OCI-LY7 (cell line): Measurements from ENCODE around the gene TSPO.

DNA sequence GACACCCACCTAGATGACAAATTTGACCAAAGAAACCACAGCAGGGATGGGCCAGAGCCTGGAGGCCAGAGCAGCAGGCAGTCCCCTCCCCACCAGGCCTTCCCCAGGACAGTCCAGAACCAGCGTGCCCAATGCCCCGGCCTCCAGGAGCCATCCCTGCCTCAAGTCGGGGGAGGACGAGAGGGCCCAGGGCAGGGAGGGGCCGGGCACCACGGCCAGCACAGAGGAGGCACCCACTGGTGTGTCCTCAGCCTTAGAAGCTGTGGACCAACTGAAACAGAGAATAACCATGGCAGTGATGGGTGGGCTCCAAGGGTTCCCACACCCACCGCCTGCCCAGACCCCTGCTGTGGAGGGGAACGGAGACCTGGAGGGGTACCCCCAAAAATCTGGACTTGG, 28.3 kb upstream of the TCF20 start:
- PRO-cap = no peak
- RAMPAGE, long total RNA = no peak

GRCh38 chr22:42340538-42341790, 70.5 kb upstream of the TCF20 start:
- PRO-cap = no peak
- RAMPAGE, long total RNA = no peak

GRCh38 chr22:42369372-42369748, 62.8 kb downstream of the NFAM1 start:
- PRO-cap = unidirectional peak, plus-strand start at chr22:42369491
- RAMPAGE, long total RNA = no peak

DNA sequence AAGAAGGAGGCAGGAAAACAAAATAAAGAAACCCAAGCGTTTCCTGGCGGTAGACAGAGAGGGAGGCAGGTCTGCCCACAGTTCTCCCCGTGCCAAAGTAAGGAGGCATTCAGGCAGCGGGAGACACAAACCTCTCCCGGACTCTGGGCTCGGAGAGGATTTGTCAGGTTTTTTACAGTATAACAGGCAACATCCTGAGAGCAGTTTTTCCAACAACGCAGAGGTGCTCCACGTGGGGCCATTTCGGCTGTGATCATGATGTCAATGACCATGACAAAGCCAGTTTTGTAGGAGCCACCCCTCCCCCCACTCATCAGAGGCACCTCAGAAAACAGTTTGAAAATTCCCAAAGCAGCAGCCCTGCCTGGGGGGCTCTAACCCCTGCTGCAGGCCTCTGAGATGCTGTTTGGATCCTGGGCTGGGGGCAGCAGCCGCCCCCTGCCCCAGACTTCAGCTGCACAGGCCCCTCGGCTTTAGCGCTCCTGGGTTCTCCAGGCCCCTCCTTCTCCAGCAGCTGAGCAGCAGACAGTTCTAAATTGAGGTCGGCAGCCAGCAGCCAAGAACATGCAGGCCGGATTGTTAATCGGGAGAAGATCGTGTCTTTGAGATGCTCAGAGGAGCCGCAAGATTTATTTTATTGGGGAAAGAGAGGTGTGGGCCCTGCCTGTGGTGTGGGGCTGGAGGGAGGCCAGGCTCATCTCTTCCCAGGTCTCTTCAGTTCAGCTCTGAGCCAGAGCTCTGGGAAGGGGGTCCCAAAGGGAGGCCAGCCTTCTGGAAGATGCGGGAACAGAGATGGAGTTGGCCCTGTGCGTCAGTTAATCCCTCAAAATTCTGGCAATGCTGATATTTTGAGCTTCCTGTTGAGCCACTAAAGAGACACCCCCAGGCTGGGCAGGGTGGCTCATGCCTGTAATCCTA, 19.3 kb downstream of the NFAM1 start:
- PRO-cap = no peak
- RAMPAGE, long total RNA = no peak

DNA sequence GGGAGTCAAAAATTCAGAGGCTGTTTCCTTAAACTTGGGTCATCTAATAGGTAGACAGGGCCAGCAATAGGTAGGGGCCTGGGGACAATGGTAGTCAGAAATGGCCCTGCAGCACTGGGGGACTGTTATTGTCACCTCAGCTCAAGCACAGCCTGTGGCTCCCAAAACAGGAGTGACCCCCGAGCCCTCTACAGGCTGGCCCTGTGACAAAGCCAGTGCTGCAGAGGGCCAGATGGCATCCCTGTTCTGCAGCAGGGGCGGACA, 11.4 kb downstream of the NFAM1 start:
- PRO-cap = no peak
- RAMPAGE, long total RNA = no peak

DNA sequence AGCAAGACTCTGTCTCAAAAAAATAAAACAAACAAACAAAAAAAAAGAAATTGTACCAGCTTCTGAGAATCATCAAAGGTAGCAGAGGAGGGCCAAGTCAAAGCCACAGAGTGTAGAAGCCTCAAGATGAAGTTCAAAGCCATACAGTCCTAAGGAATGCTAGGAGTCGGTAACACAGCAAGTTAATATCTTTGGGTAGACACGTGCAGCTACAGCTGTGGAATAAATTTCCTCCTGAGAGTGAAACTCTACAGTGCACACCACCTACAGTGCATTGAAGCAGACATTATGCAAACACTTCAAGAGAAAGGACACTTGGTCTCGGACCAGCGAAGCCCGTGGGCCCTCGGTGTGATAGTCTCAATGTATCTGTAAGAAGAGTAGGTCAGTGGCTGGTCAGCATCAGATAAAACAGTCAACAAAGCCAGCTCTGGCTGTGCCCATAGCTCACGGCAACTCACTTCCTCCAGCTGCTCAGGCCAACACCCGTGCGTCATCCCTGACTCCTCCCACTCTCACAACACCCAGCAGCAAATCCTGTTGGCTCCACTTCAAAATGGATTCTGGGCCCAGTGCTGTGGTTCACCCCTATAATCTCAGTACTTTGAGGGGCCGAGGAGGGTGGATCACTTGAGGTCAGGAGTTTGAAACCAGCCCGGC, 16.5 kb upstream of the SERHL2 start:
- PRO-cap = bidirectional peak, plus-strand start at position 554 of the sequence, minus-strand start at position 219 of the sequence; unidirectional peak, plus-strand start at position 599 of the sequence
- RAMPAGE, long total RNA = no peak

DNA sequence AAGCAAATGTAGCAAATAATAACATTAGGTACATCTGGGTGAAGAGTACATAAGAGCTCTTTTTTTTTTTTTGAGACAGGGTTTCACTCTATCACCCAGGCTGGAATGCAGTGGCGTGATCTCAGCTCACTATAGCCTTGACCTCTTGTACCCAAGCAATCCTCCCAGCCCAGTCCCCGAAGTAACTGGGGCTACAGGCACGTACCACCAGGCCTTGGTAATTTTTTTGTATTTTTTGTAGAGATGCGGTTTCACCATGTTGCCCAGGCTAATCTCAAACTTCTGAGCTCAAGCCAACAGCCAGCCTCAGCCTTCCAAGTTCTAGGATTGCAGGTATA, 1.6 kb upstream of the ATP5MGL start:
- PRO-cap = no peak
- RAMPAGE, long total RNA = no peak

GRCh38 chr22:42643803-42644254, 3.4 kb upstream of the ATP5MGL start:
- PRO-cap = no peak
- RAMPAGE, long total RNA = no peak

GRCh38 chr22:42718605-42719544, 1.8 kb downstream of the A4GALT start:
- PRO-cap = unidirectional peak, plus-strand start at chr22:42718846; unidirectional peak, plus-strand start at chr22:42718888; unidirectional peak, plus-strand start at chr22:42719415
- RAMPAGE, long total RNA = no peak

DNA sequence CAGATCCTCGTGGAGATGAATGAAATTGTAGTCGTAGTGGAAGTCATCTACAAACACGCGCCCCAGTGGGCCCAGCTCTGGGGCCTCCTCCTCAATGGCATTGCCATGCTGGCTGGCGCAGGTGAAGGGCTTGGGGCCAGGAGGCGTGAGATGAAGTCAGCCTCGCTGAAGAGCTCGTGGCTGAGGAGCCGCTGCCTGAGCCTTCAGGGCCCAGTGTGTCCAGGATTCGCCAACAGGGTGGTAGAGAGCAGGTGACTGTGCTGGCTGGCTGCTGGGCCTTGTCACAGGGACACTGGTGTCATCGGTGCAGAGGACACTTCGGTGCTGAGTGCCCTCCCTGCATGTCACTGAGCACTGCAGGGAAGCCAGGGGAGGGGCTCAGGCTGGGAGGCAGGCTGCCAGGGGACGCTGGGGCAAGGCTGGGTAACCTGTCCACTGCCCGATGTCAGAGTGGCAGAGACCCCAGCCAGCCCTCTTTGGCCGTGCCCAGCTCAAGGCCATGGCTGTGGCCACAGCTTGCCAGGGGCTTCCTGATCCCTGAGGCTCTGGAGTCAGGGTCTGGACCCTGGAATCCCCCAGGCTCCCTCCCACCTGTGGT, 64.1 kb downstream of the ARFGAP3 start:
- PRO-cap = no peak
- RAMPAGE, long total RNA = no peak

DNA sequence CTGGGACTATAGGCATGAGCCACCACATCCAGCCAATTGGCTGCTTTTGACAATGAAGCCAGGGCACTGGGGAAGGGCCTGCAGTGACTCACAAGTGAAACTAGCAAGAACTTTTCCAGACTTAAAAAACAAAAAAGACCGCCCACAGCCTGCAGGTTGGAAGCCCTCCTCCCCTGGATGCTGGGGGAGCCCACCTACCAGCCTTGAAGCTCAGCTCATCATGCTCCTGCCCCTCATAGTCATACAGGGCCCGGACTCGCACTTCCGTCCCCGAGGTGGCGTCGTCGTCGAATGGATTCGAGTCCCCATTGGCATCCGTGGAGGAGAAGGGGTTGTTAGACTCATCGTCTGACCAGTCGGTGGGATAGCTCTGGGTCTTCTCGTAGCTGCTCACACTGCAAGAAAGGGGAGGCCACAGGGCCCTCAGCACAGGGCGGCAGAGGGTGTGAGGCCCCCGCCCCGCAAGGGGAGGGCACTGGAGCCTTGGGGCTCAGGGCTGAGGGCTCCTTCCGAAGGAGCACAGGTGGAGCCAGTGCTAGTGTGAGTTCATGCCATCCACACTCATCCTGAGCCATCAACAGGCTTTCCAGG, 19.0 kb upstream of the ARFGAP3 start:
- PRO-cap = no peak
- RAMPAGE, long total RNA = no peak

GRCh38 chr22:42905483-42906199, 48.6 kb upstream of the ARFGAP3 start:
- PRO-cap = no peak
- RAMPAGE, long total RNA = no peak

GRCh38 chr22:42913776-42914220, 56.7 kb upstream of the ARFGAP3 start:
- PRO-cap = no peak
- RAMPAGE, long total RNA = no peak

GRCh38 chr22:42972086-42973066, 42.6 kb downstream of the PACSIN2 start:
- PRO-cap = no peak
- RAMPAGE, long total RNA = no peak

DNA sequence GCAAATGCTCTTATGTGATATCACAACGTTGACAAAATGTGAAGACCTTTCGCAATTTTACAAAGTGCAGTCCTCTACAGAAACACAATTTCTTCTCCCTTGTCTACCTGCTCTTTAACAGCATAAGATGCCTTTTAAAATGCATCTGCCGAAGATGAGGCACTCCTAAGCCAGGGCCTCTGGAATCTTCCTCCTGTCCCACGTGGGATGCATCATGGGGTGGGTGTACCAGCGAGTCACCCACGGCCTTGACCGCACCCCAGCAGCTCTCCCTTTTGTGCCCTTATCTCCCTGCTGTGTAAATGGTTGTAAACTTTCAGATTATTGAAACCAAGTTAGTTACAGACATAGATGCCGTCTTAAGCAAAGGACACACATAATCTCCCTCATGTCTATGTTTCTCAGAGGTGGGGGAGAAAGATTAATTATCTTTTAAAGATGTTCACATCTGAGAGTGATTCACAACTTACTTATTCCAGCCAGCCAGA, 11.3 kb downstream of the PACSIN2 start:
- PRO-cap = no peak
- RAMPAGE, long total RNA = no peak

DNA sequence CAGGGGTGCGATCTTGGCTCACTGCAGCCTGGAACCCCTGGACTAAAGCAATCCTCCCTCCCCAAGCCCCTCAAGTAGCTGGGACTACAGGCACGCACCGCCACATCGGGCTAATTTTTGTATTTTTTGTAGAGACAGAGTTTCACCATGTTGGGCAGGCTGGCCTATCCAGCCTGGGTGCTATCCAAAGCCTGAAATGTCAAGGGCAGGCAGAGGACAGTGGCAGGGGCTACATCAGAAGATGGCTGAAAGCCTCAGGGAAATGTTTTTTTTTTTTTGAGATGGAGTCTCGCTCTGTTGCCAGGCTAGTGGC, 12.5 kb upstream of the PACSIN2 start:
- PRO-cap = no peak
- RAMPAGE, long total RNA = no peak

DNA sequence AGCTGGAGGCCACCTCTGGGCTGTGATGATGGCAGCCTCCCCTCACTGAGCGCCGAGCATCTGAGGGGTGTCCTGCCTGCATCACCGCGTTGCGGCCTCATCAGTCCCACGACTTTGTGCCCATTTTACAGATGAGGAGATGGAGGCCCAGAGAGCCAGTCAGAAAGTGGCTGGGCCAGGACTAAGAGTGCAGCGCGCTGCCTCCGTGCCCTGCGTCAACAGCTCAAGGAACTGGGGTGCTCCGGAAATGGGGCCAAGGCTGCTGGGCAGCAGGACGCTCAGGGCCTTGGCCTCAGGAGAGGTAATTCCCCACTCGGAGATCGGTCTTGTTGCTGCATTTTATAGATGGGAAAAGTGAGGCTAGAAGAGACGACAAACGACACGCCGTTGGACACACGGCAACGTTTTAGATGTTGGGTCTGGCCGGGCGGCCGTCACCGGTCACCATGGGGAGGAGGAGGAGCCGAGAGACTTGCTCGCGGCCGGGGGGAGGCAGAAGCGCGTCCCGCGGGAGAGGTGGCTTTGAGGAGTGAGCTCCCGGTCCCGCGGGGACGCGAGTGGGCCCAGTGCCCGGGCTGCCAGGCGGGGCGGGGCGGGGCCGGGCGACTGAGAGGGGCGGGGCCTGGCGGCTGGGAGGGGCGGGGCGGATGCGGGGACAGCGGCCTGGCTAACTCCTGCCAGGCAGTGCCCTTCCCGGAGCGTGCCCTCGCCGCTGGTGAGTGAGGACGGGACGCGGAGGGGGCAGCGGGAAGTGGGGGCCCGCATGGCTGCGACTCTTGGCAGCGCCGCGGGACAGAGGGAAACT, at the start of gene TSPO:
Gene TSPO (plus strand): TSS at position 670 of the 805 bp plus-strand sequence.
- PRO-cap = bidirectional peak, plus-strand start at position 684 of the sequence, minus-strand start at position 559 of the sequence
- RAMPAGE, long total RNA = start-site peak on the plus strand centred at position 643 of the sequence, 37 bp wide, 195 and 58 reads in 2 replicates

DNA sequence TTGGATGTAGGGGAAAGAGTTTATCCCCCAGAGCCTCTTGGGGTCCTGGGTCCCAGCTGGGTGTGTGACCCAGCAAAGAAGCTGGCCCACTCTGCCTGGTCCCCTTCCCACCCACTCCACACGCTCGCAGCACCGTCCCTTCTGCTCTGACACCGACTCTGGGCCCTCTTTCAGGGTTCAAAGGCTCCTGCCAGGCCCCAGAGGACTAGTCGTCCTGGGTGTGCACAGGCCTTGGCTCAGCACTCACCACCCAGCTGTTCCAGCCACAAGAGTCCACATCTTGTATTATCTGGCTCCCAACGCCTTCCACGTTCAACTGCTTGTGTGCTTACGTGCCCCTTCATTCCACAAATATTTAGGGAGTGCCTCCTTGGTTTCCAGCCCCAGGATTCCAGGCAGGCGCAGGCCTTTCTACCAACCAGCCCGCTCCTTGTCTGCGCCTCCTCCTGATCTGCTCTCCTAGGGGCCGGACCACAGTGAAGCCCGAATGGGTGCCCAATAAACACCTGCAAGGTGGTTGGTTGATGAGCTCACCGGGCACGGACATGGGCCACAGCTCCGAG, 70.9 kb downstream of the SCUBE1 start:
- PRO-cap = no peak
- RAMPAGE, long total RNA = no peak

- PRO-cap = no peak
- RAMPAGE, long total RNA = no peak
These were observed 67.4 kb downstream of the SCUBE1 start for GRCh38 chr22:43275755-43276125.

DNA sequence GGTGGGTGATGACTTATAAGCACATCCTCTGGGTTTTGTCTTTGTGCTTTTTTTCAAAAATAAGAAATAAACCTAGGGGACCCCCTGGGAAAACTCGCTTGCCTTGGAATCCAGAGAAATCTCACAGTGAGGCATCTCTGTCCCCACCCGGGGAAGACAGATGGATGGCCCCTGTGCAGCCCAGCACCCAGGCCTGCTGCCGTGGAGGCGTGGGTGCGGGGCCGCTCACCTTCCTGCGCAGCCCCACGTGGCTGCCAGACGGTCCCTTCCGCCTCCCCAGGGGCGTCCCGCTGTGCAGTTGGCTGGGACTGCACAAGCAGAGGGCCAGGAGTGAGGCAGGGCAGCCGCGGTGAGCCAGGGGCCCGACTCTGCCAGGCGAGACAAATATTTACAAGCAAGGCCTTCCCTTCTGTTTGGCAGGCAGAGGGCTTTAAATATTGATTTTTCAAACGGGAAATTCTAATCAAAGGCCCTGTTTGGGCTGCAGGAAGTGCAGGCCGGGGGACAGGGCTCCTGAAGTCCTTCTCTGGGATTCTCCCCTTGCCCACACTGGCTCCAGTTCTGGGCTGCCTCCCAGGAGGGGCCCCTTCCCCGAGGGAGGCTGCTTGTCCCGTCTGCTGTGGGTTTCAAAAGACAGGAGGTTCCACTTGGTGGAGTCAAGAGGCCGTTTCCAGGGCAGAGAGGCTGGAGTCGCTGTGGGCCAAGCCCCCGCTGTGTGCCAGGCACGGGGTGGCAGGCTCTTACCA, 24.4 kb downstream of the MPPED1 start:
- PRO-cap = no peak
- RAMPAGE, long total RNA = no peak